ENCODE data around the genes EDA, IGBP1, NLGN3 and ERCC6L.

DNA sequence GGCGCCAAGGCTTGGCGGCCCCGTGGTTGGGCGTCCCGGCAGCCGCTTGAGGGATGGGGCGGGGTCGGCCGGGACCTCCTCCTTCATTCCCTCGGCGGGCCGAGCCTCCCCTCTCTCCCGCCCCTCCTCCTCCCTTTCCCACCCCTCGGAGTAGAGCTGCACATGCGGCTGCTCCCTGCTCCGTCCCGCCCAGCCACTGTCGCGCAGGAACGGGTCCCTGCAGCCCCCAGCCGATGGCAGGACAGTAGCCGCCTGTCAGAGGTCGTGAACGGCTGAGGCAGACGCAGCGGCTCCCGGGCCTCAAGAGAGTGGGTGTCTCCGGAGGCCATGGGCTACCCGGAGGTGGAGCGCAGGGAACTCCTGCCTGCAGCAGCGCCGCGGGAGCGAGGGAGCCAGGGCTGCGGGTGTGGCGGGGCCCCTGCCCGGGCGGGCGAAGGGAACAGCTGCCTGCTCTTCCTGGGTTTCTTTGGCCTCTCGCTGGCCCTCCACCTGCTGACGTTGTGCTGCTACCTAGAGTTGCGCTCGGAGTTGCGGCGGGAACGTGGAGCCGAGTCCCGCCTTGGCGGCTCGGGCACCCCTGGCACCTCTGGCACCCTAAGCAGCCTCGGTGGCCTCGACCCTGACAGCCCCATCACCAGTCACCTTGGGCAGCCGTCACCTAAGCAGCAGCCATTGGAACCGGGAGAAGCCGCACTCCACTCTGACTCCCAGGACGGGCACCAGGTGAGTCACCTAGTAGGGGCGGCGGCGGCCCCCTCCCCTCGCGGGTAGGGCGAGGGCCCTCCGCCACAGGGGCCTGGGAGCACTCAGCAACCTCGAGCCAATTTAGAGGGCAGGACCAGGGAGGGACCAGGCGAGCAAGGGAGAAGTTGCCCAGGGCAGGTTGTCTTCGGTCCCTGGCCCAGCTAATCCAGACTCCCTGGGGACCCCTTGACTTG lies at the start of gene EDA:
Gene EDA (plus strand): TSS at position 132 of the 938 bp plus-strand sequence.
- PRO-cap = no peak

DNA sequence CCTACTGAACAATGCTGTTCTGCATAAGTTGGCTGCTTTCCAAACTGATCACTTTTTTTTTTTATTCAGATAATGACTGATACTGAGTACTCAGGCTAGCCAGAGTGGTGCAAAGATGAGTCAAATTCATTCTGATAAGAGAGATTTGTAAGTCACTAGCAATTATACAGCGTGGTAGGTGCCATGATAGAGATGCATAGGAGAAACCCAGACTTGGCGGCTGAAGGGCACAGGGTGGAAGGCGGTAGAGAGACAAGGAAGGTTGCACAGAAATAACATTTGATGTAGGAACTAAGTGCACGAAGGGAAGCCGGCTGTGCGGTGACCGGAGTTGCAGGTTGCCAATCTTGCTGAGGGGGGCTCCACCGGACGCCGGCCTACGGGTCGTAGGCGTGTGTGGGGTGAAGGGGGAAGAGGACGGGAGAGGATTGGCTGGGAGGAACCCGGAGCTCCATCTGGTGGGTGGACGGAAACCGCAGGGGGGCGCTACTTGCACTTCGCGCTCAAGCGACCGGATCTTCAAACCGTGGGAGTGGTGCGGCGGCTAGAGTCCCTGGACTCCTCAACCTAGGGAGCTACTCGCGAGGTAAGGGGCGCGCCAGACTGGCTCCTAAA lies at the start of gene IGBP1:
Gene IGBP1 (plus strand): TSS at position 493 of the 615 bp plus-strand sequence.
- PRO-cap = bidirectional peak, plus-strand start at position 522 of the sequence, minus-strand start at position 398 of the sequence

GRCh38 chrX:70171609-70171981 lies 5.7 kb upstream of the DGAT2L6 start:
- PRO-cap = no peak

GRCh38 chrX:71103953-71104590 lies 2.5 kb downstream of the CXorf65 start:
- PRO-cap = no peak

GRCh38 chrX:71144578-71144974 lies at the start of gene NLGN3:
Gene NLGN3 (plus strand): TSS chrX:71144841.
- PRO-cap = unidirectional peak, plus-strand start at chrX:71144847

GRCh38 chrX:71376812-71377371 lies 10.7 kb downstream of the TAF1 start:
- PRO-cap = no peak

DNA sequence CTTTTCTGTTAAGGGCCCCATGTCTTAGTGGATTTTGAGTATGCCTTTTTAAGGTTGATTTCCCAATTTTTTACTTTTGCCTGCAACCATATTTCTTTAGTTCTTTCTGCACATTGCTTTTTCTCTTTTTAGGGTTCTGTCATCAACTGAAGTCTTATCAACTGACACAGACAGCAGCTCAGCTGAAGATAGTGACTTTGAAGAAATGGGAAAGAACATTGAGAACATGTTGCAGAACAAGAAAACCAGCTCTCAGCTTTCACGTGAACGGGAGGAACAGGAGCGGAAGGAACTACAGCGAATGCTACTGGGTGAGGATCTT lies 27.7 kb downstream of the TAF1 start:
- PRO-cap = no peak

DNA sequence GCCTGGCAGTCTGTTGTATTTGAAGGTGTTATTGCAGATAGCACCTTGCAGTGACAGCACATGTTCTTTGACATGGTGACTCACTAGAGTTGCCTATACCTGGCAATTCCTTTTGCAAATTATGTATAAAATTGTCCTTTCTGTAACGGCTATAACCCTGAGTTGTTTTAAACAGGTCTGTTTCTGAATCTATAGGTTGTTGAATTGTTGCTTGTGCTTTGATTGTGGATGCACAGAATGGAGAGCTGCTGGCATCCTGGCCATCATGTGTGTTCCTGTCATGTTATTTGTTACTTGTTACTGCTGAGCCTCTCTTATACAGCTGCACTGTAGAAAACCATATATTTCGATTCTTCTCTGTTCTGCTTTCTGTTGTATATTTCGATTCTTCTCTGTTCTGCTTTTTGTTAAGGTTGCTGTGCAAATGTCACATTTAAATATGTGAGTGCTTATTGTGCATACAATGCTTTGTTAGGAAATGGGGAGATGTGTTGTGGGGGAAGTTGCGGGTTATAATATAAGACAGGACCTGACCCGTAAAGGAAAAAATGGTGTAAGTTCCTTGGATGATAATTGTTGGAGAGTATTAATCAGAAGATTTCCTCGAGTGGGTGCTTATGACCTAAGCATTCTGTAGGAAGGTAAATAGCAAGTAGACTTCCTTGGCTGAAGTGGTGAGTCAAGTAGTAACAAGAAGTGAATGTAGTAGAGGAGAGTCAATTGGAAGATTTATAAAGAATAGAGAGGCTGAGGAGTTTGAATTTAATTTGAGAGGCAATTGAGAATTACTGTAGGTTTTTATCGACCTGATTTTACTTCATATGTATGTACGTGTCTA lies 8.3 kb downstream of the OGT start:
- PRO-cap = no peak

DNA sequence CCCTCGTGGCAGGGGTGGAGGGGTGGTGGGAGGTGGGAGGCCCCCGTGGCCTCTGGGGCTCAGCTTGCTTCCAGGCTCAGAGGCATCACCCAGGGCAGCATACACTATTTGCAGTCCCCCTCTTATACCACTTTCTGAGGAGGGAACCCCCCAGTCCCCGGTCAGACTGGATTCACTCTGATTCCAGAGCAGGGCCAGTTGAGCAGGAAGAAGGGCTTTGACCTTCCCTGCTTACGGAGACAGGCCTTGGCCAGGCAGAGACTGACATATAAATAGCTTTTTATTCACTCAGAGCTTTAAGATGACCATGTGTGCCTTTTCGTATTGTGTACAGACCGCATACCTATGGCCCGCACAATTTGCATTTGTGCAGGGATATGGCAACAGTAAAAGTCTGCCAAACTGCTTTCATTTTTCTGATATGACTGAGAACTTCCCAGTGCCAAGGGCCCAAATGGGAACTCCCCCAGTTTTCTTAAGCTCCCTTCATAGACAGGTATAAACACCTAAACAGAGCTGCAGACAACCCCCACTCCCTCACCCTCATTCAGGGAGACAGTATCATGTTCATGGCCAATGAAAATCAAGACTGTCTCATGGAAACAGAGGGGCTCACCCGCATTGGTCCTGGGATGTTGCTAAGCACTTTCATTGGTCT lies 135.0 kb downstream of the NHSL2 start:
- PRO-cap = no peak

DNA sequence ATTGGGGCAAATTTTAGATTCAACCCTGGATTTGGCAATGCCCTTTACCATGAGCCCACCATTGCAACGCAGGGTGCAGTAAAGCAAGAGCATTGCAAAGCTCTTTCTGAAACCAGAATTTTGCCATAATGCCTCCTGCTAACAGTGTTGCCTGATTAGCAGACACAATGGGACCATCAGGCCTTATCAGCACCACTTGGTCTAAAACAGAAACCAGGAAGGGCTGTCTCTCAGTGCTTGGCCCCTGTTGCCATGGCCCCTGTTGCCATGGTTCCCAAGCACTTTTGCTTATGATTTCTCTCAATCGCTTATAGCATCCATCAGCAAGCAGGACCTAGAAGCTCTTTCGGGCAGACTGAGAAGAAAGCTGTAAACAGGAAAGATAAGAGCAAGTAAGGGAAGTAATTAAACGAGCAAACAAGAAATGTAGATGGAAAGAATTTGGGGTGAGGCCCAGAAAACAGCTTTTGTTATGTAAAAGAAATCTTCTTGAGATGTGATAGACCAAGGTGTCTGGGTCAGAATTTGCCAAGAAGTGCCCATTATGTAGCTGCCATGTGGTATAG lies 86.6 kb upstream of the PIN4 start:
- PRO-cap = bidirectional peak, plus-strand start at position 311 of the sequence, minus-strand start at position 130 of the sequence

DNA sequence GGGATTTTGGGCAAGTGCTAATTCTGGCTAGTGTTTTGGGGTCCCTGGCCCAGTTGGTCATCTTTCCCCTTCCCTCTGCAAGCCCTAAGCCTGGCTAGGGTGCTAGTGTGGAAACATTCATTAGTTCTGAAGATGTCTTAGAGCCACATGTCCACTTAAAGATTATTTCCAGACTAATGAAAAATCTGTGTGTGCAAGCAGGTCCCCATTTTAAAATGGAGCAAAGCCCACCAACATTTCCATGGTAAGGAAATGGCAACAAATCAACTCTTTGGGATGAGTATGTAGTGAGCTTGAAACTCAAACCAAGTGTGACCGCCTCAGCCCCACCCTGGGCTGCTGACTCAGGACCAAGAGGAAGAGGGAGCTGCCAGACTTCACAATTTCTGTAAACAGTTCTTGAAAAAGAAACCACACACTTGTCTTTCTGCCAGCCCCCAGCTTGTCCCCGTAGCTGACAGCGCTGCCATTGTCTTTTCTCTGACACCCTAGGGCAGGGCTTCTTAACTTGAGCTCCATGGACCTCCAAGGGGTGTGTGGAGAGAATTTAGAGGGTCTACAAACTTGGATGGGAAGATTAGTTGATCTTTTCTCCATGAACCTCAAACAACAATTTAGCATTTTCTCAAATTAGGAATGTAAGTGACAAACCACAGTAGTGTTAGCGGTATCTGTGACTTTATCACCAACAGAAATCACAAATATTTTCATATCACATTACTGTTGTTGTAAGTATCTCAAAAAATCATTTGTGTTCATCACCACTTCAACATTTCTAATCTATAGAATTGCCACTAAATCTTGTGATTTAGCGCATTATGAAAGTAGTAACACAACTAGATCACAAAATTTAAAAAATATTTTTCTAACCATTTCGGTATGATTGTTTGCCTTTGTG lies 60.1 kb upstream of the PIN4 start:
- PRO-cap = no peak

DNA sequence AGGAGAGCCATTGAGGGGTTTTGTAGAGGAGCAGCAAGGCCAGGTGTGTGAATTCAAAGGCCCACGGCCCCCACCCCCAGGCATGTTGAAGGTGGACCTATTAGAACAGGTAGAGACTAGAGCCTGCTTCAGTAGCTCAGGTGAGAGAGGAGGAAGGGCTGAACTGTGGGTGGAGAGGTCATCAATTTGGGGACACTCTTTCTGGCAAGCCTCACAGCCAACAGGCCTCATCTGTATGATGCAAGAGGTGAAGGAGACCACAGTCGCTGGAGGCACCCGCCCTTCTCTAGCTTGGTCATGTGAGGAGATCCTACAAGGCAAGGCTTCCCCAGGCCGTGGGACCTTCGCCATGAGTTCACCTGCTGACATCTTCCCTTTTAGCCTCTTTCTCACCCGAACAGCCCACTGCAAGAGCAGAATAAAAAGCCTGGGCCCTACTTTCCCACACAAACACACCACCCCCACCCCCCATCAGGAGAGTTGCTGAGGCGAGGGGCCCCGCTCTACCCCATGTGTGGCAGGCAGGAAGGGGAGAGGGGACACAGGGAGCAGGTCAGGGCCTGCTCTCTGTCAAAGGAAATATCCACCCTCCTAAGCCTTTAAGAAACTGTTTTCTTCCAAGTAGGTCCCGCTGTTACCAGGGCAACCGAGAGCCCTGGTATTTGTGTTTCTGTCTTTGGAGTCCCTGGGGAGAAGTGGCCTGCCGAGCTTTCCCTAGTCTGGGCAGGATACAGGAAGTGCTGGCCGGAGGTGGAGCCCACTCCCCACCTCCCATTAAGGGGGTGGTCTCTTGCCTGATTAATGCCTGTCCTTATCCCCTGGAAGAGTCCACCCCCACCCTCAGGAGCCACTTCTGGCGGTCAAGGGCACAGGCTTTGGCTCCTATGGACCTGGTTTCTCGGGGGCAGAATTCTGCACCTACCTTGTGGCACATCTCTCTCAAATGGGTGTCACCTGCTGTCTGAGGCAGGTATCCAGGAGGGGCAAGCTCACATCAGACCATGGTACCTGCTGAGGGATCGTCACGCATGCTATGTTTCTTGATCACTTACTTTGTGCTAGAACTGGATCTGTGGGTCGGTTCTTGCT lies 57.8 kb upstream of the PIN4 start:
- PRO-cap = bidirectional peak, plus-strand start at position 850 of the sequence, minus-strand start at position 697 of the sequence

DNA sequence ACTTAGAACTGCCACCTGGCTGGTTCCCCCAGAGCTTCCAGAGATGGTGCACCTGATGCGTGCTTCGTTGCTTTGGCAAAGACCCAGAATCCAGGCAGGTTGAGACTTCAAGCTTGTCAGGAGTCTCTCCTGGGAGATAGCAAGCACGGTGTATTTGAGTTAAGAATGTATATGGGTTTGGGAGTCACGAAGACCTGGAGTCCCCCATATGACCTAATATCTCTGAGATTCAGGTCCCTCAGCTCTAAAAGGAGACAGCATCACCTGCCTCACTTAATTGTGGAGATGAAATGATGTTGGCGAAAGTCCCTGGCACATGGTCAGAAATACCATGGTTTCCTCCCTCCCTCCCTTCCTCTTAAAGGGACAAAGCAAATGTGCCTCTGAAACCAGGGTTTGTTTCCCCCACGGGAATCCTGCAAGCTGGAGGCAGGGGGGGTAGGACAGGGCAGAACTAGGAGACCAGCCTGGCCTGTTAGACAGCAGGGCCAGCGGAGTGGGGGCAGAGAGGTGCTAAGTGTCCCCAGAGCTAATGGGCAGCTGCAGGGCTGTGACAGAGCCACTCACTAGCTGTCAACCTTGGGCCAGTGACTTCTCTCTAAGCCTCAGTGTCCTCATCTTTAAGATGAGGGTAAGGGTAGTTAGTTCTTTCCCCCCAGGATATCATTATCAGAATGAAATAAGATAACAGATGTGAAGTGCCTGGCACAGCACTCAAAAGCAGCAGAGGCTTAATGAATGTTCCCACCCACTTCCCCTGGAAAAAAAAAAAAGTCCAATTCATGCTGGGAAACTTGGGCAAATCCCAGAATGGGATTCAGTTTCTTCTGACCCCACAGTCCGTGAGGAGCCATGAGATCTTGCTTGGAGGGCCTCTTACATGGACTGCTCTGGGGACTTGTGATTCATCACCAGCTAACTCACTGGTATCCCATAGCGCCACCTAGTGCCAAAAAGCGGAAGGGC lies 55.5 kb upstream of the PIN4 start:
- PRO-cap = unidirectional peak, plus-strand start at position 820 of the sequence; unidirectional peak, minus-strand start at position 892 of the sequence

DNA sequence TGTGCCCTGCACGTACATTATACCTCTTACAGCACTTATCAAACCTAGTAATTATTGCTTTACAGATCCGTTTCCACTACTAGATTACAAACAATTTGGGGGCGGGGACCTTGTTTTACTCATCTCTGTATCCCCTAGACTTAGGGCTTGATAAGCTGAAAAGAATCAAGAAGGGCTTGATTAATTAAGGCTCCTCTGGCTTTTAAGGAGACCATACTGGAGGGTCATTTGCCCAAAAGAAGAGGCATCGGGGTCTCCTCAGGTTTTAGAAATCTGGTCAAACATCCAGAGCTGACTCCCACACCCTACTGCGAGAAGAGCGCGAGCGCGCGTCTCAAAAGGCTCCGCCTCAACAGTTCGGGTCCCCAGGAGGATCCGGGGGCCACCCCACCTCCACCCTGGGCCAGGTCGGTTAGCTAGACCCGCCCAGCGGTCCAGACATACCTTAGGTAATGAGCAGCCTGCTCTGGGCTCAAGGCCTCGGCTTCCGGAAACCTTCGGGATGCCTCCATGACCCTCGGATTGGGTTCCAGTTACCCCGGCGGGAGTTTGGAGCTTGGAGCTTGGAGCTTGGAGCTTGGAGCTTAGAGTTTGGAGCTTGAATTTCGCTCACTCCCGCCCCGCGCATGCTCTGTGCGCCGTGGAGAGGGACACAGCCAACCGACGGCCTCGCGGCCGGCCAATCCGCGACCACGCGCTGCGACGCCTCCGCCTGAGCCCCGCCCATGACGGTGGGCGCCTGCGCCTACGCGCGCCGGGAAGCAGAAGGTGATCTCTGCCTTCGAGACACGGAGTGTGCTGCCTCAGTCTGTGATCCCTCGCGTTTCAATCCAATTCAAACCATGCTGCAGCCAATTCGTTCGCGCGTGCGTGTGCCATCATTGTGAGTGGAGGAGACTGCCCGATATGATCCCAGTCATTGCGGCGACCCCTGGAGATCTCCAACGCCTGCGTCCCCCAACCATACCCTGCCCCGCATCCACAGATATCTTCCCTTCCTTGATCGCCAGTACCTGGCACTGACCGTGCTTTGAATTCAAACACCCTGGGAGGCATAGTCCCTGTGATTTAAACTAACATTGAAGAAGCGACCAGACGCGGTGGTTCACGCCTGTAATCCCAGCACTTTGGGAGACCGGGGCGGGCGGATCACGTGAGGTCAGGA lies at the start of gene ERCC6L:
Gene ERCC6L (minus strand): TSS at position 628 of the 1,165 bp plus-strand sequence.
- PRO-cap = bidirectional peak, plus-strand start at position 767 of the sequence, minus-strand start at position 535 of the sequence

GRCh38 chrX:72308854-72309411 lies 3.2 kb upstream of the CITED1 start:
- PRO-cap = no peak

DNA sequence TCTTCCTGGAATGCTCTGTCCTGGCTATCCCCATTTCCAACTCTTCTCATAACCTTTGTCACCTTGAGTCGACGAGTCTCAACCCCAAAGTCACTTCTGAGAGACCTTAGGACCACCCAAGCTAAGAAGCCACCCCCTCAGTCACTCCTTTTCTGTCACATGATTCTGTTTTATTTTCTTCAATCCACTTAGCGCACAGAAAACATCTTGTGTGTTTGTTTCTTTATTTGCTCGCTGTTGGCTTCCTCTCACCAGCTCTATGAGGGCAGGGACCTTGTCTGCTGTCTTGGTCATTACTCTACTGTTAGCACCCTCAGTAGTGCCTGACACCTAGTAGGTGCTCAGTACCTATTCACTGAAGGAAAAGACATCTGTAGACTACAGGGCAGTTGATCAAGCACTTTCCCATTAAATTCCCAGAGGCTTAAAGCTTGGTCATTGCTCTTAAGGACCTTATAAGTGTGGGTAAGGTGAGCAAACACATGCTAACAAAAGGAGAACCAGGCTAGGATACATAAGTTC lies 32.3 kb upstream of the CITED1 start:
- PRO-cap = no peak

GRCh38 chrX:72344613-72345153 lies 39.0 kb upstream of the CITED1 start:
- PRO-cap = no peak

GRCh38 chrX:72349484-72350102 lies 43.9 kb upstream of the CITED1 start:
- PRO-cap = no peak

DNA sequence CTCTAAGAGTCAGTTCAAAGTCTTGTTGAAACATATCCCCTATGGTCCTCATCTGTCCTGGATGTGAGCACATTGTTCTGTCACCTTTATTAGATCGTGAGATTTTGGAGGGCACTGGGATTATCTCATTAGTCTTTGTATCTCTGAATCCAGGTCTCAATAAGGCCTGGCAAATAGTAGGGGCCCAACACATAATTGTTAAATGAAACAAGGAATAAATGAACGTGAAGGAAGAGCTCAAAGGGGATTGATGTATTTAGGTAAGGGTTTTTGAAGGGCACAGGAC lies 113.6 kb downstream of the HDAC8 start:
- PRO-cap = no peak

DNA sequence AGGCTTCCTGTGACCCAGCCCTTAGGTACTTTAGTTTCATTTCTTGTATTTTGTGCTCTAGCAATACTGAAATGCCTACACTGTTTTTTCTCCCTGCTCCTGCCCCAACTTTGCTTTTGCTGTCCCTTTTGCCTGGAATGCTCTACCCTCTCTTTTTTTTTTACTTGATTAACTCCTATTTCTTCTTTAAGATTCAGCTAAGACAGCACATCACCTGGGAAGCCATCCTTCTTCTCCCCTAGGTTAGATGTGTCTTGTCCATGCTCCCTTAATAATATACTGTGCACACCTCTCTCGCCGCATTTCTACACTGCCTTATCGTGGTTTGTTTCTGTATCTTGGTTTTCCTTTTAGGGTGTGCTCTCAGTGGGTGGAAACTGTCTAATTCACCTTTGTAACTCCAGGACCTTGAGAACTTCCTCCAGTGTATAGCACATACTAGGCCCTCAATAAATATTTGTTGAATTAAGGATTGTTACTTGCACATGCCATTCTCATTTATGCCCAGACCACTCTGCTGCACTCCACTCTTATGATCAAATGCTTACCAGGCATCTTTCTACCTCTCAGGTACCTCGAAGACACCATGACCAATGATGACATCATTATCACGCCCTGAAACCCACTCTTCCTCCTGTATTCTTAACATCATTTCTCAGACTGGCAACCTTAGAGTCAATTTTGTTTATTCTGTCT lies 46.4 kb downstream of the HDAC8 start:
- PRO-cap = no peak

Data from endothelial cell (in vitro differentiated cells).